ENCODE measurements around a stretch of chr3.

DNA sequence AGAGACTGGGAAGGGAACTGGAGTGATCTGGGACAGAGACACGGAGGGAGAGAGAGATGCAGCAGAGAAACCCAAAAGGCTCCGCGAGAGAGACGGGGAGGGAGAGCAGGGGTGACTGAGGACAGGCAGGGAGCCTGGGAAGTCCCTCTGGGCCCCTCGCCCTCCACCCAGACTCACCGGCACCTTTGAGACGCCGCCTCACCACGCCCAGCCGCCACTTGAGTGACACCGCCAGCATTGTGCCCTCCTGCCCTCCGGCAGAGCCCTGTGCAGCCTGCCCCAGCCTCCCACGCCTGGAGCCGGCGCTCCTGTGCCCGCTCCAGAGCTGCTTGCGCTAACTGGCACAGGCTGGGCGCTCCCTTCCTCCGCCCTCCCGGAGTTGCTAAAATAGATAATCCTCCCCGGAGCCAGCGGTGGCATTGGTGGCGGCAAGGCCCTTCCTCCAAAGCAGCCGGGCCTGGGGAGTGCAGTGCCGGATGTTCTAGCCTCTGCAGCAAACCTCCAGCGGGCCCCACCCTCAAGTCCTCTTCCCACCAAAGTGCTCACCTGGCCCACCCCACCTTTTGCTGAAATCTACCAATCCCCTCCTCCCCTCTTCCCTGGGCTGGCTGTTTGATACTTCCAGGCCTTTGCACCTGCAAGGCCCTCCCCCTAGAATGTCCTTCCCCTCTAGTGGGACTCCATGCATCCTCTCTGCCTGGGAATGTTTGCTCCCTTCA is 15.7 kb upstream of the GRIP2 start:
- RRBS: 14% methylated on average over 18 of the region's 26 CpGs

DNA sequence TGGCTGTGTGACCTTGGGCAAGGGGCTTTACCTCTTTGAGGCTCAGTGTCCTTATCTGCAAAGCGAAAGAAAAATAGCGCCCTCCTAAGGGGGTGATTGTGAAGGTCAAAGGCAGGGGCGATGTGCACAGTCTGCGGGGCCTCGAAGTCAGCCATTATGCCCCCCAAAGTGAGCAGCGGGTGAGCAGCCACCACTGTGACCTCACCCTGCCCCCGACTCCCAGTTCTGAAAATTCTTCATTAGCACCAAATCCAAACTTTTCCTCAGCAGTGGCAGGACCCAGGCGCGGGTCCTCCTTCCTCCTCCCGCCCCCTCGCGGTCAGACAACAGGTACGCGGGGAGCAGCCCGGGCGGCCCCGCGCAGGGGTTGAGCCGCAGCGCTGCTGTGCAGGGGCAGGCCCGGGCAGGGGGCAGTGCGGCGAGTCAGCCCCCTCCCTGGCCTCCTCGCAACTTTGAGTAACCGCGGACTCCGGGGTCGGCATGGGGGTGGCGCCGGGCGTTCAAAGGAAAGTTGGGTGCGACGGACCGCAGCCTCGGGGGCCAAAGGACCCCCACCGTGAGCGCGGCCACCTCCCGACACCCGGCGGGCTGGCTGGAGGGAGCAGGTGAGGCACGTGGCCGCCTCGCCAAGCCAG is 49.5 kb upstream of the CCDC174 start:
- RRBS: 2% methylated on average over 25 of the region's 44 CpGs

DNA sequence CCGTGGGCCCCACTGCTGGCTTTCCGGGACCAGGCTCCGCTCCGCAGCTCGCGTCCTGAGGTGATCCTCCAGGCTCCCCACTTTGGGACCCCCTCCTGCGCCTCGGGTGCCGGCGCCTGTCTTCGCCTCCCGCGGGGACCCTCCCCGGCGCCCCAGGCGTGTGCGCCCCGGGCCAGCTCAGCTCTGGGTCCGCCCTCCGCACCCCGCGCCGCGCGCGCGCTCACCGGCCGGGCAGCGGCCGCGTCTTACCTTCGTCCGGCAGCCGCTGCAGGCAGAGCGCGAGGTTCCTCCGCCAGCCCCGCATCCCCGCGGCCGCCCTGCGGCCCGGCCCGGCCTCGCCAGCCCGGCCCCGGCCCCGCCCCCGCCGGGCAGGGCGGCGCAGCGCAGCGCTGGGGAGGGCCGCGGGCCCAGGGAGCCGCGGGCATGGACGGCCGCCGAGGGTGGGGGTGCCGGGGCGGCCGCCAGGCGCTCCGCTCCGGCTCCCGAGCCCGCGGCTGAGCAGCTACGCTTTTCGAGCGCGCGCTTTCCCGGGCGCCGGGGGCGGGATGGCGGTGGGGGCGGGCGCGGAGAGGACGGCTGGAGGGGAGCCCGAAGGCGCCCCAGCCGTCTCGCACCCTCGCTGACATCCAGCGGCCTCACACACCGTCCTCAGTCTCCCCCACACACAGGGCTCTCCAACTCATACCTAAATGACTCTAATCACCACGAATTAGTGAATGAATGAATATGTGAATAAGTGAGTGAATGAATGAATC is 48.7 kb upstream of the CCDC174 start:
- RRBS: 2% methylated on average over 57 of the region's 93 CpGs

DNA sequence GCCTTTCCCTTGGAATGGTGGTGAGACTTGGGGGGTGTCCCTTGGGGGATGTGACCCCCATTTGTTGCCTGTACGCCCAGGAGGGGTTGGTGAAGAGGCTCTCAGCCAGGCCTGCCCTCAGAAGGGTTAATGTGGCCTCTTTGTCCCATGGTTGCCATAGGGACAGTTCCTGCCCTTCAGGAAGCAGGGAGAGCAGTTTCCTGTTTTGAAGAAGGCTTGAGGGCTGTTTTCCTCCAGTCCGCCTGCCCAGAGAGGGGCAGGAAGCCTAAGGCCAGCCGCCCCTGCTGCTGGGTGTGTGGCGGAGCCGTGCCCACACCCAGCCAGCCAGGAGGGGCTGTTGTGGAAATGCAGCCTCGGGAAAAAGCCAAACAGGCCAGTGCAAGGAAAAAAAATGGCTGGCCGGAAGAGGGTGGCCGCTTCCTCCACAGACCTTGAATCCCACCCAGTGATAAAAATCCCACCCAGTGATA is 14.5 kb upstream of the FGD5 start:
- RRBS: no CpG with 5 or more reads among the region's 8 CpGs

GRCh38 chr3:14819208-14819884 is 584 bp downstream of the FGD5 start:
- RRBS: no CpG with 5 or more reads among the region's 20 CpGs

DNA sequence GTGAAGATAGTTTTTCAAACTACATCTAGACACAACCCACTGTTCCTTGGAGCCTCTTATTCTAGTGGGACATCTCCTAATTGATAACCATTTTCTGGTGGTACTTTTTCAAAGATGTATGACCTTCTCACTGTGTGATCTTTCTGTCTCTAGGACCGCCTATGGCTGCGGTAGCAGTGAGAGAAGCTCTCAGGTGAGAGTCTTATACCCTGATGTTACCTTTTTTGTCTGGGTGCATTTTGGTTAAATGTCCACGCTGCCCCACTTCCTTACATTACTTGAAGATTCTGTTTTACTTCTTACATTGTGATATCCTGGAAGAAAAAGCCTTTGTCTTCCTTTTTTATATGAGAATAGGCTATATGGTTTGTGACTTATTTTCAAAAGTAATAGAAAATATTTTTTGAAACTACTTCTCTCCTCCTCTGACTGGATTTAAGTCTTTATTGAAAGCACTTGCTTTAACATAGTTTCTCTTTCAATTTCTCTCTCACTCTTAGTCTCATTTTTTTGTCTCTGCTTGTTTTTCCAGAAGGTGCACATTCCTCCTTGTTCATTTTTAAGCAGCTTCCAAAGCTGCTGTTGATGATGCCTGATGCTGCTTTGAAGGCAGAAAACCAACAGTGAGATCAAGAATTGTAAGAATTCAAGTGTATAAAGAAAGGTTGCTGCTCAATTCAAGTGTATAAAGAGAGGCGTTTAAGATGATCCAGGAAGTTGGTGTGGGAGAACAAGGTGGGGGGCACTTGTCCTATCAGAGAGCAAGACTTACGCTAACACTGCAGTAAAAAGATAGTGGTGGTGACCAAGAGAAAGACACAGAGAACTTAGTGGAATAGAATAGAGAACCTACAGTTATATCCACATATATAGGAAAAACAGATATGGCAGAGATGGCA is 11.9 kb downstream of the NR2C2 start:
- RRBS: no CpG with 5 or more reads among the region's 5 CpGs

GRCh38 chr3:15297601-15298132 is 34.7 kb downstream of the SH3BP5 start:
- RRBS: no CpG with 5 or more reads among the region's 2 CpGs

DNA sequence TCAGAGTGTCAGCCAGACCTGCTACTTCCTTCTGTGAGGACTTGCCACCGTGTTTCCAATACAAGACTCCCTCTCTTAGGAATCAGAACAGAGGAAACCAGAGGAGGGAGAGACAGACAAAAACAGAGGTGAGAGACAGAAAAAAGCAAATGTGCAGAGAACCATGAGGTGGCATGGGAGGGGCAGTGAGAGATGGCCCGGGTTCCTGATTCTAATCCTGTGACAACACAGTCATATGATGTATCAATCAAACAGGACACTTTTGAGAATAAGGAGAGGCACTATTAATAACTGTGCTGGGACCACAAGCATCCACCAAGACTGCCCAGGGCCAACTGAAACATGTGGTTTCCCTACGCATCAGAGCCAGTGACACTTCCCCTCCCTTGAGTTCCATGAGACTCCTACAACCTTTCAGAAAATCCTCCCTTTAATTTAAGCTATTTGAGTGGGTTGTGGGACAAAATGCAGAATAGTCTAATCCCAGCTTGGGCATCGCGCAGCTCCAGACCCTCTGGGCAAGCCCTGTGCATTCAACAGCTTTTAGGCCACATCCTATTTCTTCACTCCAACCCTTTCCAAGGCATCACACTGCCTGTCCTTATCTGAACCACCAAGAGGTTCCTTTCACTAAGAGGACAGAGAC is 17.4 kb downstream of the SH3BP5 start:
- RRBS: no CpG with 5 or more reads among the region's 5 CpGs

- RRBS: no CpG with 5 or more reads among the region's 3 CpGs
Observed at GRCh38 chr3:15347762-15348236, 15.4 kb upstream of the SH3BP5 start.

DNA sequence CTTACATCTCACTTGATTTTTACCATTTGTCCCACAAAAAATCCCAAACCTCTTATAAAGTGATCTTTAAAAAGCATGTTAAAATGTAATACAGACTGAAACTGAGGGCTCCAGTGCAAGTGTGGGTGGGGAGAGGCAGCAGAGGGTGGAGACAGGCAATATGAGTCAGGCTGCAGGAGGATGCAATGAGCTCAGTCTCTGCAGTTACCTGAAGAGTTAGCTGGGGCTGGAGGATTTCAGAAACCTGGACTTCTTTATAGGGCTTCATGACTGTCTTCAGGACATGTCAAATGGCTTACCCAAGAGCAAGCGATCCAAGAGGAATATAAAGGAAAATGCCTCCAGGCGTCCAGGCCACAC is 14.3 kb upstream of the COLQ start:
- RRBS: no CpG with 5 or more reads among the region's 2 CpGs

- RRBS: no CpG with 5 or more reads among the region's 14 CpGs
Observed at GRCh38 chr3:15635935-15636886, 34.7 kb downstream of the BTD start.

GRCh38 chr3:15756266-15757158 is 41.3 kb downstream of the ANKRD28 start:
- RRBS: no CpG with 5 or more reads among the region's 6 CpGs

GRCh38 chr3:15796281-15796777 is 1.4 kb downstream of the ANKRD28 start:
- RRBS: no CpG with 5 or more reads among the region's 4 CpGs

GRCh38 chr3:15808996-15809845 is 11.4 kb upstream of the ANKRD28 start:
- RRBS: no CpG with 5 or more reads among the region's 2 CpGs

GRCh38 chr3:16050792-16051602 is 123.5 kb upstream of the GALNT15 start:
- RRBS: no CpG with 5 or more reads among the region's 16 CpGs

DNA sequence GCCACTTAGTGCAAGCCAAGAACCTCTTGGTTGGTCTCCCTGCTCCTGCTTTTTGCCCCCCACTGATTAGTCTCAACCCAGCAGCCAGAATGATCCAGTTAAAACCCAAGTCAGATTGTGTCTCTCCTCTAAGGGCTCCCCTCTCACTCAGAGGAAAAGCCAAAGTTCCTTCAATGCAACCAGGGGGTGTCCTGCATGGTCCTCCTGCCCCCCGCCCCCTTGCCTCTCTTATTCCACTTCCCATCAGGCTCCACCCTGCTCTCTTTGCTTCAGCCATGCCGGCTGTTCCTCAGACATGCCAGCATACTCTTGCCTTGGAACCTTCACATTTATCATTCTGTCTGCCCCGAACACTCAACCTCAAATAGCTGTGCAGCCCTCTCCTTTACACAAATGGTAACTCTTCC is 948 bp upstream of the GALNT15 start:
- RRBS: no CpG with 5 or more reads among the region's 3 CpGs

DNA sequence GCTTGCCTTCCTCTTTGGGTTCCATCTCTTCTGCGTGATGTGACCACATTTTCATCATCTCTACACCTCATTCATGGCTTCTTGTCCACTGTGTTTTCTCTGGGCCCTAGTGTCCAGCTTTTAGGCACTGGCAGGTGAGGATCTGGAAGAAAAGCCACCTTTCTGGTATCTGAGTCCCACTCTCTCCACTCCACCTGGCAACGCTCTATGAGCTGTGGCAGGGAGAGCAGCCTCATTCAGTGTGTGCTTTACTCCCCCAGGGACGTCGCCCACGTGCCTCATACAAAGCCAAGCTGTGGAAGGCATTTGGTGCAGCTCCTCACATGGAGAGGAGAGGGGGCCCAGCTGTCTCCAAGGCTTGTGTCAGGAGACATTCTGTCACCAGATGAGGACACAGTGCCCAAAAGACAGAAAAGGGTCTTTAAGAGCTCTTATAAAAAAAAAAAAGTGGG is 29.2 kb downstream of the GALNT15 start:
- RRBS: no CpG with 5 or more reads among the region's 5 CpGs

DNA sequence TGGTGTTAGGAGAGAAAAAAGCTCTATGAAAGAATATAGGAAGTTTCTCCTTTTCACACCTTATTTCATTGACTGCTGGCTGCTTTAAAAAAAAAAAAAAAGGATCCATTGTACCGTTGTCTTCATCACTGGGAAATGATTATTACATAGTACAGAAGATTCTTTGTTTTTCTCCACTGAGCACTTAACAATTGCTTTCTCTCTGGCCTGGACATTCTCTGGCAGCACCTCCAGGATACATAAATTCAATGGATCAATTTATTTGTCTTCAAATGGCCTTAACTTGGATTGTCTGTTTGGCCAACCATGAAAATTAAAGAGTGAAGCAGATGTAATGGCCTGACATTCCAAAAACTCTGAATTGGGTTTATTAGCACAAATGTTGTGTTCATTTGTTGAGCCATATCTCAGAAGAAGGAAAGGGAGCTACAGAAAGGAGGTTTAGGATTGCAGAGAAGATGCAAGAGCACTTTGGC is 37.1 kb downstream of the DPH3 start:
- RRBS: no CpG with 5 or more reads among the region's 1 CpG

DNA sequence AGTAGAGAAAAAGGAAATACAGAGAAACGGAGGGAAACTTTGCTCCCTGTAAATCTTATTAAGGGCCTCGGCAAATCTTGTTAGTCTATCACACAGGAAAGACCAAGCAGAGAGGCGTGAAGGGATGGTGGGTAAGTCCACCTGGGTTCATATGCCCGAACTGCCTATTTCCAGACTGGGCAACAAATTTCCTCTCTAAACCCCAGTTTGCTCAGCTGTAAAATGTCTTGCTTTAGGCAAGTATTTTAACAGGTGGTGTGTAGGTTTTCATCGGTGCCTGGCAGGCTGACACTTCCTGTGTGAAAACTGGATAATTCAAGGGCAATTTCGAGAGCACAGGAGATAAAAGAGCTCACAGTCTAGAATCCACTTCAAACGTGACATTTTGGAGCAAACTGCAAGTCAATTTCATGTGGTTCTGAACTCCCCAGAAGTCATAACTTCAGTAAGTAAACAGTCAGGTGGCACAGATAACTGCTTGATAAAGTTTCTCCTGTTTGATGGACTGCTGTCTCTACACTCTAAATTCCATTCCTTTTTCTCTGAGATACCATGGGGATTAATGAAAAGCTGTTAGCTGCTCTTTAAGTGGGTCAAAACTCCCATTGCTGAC is 112.2 kb downstream of the OXNAD1 start:
- RRBS: no CpG with 5 or more reads among the region's 7 CpGs

DNA sequence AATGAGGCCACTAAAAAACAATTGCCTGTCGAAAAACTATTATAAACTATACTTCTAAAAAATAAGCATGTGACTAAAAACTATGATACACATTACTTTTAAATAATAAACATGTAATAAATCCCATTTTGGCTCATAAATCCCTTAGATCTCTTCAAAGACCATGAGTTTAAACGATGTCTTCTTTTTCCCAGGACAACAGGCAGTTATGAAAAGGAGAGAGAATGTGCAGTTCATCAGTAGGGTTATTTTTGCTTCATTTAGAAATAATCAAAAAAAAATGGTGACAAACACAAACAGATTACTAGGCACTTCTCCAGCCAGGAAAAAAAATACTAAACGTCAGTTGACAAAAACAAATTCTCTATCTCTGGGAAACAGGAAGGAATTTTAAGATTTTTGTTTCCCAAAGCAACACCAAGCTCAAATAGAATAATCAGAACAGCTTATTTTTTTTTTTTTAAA is 95.2 kb downstream of the RFTN1 start:
- RRBS: no CpG with 5 or more reads among the region's 3 CpGs